ENCODE measurements around the genes LRRC37B and CDK5R1.

DNA sequence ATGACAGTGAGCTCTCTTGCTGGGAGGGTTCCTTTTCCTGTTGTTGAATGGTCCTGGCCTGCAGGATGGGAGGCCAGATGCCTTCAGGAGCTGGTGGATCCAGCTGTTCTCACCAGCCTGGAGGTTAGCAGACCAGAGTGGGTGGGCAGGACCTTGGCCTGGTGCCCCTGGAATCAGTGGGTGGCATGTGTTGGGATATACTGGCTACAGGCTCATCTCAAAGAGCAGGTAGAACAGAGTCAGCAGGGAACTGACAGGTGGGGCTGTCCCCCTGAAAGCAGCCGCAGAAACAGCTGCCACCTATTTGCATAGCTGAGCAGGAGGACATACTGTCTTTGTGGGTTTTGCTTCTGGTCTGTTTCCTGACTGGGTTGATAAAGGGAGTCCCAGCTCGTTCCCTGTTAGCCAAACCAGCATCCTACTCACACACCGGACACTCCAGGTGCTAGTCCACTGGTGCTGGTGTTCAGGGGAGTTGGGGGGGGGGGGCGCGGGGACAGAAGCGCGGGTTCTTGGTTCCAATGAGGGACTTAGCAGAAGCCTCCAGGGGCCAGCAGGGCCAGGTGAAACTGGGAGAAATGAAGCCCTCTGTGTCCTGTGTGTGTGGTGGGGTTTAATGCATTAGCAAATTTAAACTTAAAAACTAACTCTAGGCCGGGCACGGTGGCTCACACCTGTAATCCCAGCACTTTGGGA lies 144.2 kb downstream of the RAB11FIP4 start:
- PRO-cap = no peak
- RAMPAGE, long total RNA, 4 experiments = no peak in any of the 4 experiments

DNA sequence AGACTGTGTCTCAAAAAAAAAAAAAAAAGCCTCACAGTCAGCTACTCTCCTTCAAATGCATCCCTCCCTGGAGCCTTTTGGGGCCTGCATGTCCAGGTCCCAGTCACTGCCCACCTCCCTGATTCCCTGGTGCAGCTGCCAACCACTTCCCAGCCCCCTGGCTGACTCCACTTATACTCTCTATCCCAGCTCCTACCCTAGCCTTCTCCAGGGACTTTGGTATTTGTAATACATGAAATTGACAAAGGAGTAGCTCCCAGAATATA lies 209.1 kb downstream of the COPRS start:
- PRO-cap = no peak
- RAMPAGE, long total RNA, 4 experiments = no peak in any of the 4 experiments

- PRO-cap = no peak
- RAMPAGE, long total RNA, 4 experiments = no peak in any of the 4 experiments
Measured at GRCh38 chr17:31802431-31803032, 56.5 kb downstream of the COPRS start.

- PRO-cap = no peak
- RAMPAGE, long total RNA, 4 experiments = no peak in any of the 4 experiments
Measured at GRCh38 chr17:31843022-31843697, 15.9 kb downstream of the COPRS start.

GRCh38 chr17:32007001-32007520 lies at the start of gene LRRC37B:
LRRC37B (plus strand) TSS chr17:32007383.
- PRO-cap = bidirectional peak, plus-strand start at chr17:32007397, minus-strand start at chr17:32007262
- RAMPAGE, long total RNA, 4 experiments = no peak in any of the 4 experiments

DNA sequence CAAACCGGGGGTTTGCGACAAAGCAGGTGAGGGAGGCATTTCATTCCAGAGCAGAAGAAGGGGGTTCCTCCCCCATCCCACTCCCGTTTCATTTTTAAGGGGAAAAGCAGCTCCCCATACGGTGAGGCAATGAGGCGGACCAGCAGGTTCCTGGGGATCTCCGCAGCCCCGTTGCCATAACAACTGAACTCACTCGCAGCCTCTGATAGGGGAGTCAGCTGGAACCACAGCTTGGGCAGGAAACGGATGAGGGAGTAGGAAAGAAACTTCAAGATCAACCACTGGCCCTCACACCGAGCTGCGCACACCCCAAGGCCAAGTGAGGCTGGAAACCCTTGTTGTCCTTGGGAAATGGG lies 62.6 kb upstream of the RHOT1 start:
- PRO-cap = no peak
- RAMPAGE, long total RNA, 4 experiments = no peak in any of the 4 experiments

GRCh38 chr17:32340967-32341541 lies 919 bp downstream of the C17orf75 start:
- PRO-cap = no peak
- RAMPAGE, long total RNA, 4 experiments = no peak in any of the 4 experiments

DNA sequence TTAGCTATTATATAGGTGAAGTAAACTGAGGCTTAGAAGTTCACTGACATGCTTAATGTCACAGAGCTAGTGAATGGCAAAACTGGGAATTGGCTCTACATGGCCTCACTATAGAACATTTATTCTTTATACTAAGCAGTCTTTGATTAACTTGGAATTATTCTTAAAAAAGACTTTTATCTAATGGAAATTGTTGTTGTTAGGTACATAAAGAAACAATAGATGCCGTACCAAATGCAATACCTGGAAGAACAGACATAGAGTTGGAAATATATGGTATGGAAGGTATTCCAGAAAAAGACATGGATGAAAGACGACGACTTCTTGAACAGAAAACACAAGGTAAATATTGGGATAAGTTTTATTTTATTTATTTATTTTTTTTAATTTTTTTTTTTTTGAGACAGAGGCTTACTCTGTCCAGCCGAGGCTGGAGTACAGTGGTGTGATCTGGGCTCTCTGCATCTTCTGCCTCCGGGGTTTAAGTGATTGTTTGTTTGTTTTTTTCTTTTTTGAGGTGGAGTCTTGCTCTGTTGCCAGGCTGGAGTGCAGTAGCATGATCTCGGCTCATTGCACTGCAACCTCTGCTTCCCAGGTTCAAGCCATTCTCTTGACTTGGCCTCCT lies 8.5 kb downstream of the ZNF207 start:
- PRO-cap = no peak
- RAMPAGE, long total RNA, 4 experiments = no peak in any of the 4 experiments

- PRO-cap = no peak
- RAMPAGE, long total RNA, 4 experiments = no peak in any of the 4 experiments
Measured at GRCh38 chr17:32382392-32383341, 32.7 kb downstream of the ZNF207 start.

DNA sequence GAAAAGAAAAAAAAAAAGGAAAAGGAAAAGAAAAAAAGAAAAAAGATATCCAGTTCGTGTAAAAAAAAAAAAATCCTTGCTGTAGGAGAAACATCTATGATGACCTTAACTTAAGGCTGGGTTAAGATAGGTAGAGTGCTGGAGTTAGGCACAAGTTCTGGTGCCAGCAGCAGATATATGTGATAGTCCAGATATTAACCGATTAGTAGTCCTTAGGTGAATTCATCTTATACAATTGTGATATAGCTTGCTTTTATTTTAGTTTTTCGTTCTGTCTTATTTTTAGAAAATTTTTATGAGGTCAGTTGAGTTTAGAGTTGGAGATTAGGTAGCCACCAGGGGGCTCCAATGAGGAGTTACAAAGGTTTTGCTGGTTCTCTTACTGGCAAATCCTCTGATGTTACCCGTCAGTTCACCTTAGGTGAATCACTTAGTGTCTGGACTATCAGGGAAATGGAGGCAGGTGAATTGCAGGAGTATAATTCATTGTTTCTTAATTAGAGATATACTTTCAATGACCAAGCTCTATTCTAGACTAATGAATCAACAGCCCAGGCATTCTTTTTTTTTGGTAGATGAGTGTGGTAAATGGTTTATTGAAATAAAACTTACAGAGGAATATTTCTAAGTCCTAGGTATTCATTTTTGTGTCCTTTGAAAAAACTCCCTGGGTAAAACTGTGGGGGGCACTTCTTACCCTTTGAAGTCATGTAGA lies 17.4 kb downstream of the PSMD11 start:
- PRO-cap = no peak
- RAMPAGE, long total RNA, 4 experiments = no peak in any of the 4 experiments

DNA sequence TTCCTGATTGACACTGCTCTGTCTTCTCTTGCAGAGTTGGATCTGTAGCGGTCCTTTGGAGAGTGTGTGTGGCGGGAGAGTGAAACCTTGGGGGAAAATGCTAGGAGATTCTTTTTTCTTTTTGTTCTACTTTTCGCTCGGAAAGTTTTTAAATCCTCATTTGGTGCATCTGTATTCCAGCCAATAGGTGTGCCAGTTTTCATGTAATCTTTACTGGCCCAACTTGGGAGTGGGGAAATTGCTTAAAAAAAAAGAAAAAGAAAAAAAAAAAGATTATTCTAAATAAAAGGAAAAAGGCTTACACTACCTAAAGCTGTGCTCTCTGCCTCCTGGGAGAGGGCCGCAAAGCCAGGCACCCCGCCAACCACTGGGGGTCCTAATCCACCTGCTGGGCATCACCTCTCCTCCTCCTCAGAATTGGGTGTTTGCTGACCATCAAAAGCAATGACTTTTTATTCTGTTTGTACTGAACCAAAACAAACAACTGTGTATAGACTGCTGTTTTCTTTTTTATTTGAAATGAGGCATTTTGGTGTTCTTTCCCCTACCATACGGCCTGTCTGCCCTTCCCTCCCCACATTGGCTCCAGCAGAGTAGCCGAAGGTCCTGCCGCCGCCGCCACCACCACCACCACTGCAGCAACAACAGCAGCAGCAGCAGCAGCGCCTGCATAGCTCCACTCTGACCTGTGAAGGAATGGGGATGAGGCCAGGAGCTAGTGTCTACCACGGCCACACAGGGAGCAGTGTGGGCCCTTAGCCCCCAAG lies 5.9 kb upstream of the CDK5R1 start:
- PRO-cap = no peak
- RAMPAGE, long total RNA, 4 experiments = no peak in any of the 4 experiments

DNA sequence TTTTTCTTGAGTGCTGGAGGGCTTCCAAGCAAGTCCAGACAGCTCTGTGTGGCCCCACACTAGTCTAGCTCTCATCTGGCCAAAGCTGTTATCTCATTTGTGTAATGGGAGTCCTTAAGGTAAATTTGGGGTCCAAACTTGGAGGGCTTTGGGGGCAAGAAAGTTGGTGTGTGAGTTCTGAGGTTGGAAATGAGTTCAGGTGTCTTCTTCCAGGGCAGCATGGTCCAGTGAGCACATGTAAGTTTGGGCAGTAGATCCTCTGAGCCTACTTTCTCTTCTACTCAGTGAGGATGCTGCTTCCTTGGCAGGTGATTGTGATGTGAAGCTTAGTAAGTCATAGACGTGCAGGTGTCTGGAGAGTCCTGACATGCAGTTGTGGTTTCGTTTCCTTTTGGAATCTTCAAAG lies 4.4 kb upstream of the CDK5R1 start:
- PRO-cap = no peak
- RAMPAGE, long total RNA, 4 experiments = no peak in any of the 4 experiments

DNA sequence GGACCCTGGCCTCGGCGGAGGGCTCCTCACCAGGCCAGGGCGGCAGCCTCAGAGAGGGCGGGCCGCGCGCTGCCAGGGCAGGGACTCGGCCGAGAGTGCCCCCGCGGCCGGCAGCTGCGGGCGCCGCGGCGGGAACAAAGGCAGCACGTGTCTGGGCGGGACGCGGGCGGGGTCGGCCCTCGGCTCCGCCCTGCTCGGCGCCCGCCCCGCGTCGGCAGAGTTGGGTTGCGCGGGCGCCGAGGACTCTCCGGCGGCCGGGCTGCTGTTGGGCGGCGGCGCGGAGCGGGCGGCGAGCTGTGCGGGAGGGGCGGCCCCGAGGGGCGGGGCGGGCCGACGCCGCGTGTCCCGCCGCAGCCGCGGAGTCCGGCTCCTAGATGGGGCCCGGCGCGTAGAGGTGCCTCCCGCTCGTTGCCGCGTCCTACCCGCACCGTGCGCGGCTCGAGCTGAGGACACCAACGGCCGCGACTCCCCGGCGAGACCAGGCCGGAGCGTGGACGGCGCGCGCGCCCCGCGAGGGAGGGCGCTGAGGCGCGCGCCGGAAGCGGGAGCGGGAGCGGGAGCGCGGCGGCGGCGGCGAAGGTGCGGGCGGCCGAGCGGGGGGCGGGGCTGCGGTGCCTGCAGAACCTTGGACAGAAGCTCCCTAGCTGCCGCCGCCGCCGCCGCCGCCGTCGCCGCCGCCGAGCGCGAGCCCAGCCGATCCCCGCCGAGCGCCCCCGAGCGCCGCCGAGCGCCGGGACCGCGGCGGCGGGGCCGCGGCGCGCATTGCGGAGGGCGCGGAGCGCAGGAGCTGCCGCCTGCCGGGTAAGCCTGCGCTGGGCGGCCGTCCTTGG lies at the start of gene CDK5R1:
TSS of gene CDK5R1 (plus strand) at position 632 of the 830 bp plus-strand sequence.
- PRO-cap = bidirectional peak, plus-strand start at position 243 of the sequence, minus-strand start at position 97 of the sequence
- RAMPAGE, long total RNA, 4 experiments = no peak in any of the 4 experiments

- PRO-cap = no peak
- RAMPAGE, long total RNA, 4 experiments = no peak in any of the 4 experiments
Measured at GRCh38 chr17:32519009-32519877, 32.5 kb downstream of the CDK5R1 start.

DNA sequence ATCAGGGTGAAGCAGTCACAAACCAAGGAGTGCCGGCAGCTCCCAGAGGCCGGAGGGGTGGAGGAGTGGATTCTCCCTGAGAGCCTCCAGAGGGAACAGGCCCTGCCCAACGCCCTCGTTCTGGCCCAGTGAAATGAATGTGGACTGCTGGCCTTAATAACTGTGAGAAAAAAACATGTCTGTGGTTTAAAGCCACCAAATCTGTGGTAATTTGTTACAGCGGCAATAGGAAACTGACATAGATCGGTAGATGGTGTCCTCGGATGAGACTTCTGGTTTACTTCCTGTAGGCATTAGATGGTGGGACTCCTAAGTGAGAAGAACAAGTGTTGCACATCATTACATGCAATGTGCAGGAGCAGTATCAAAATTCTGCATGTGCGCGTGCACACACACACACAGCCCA lies 42.0 kb downstream of the CDK5R1 start:
- PRO-cap = no peak
- RAMPAGE, long total RNA, 4 experiments = no peak in any of the 4 experiments

- PRO-cap = no peak
- RAMPAGE, long total RNA, 4 experiments = no peak in any of the 4 experiments
Measured at GRCh38 chr17:32559285-32559842, 72.6 kb downstream of the CDK5R1 start.

- PRO-cap = no peak
- RAMPAGE, long total RNA, 4 experiments = no peak in any of the 4 experiments
Measured at GRCh38 chr17:33803583-33804117, 451.4 kb upstream of the CCL2 start.

DNA sequence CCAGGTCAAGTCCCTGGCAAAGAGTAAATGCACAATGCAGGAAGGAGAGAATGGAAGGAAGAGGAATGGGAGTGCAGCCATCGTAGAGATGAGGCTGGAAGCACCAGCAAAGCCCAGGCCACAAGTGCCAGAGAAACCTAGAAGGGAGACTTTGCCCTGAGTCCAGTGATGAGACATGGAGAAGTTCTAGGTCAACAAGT lies 120.7 kb upstream of the CCL2 start:
- PRO-cap = no peak
- RAMPAGE, long total RNA, 4 experiments = no peak in any of the 4 experiments

- PRO-cap = no peak
- RAMPAGE, long total RNA, 4 experiments = no peak in any of the 4 experiments
Measured at GRCh38 chr17:34246478-34246822, 8.6 kb upstream of the CCL2 start.

DNA sequence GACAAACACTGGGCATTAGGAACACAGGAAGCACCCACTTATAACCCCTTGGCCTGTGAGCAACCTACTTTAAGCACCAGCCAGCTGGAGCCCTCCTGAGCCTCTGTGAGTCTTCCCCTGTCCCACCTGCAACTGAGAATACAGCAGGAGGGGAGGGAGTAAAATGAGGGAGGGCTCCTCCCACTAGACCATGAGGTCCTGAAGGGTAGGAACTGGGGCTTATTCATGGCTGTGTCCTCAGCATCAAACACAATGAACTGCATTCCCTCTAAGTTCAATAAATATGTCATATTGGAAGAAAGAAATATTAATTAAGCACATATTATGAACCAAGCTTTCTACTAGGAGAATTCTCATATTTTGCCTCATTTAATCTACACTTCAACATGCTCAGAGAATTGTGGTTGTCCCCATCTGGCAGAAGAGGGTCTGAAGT lies 142.6 kb downstream of the TMEM132E start:
- PRO-cap = no peak
- RAMPAGE, long total RNA, 4 experiments = no peak in any of the 4 experiments

Measured in gastroesophageal sphincter (tissue), 4 donors.